Bronchus fibroblast of lung (primary cell): ENCODE measurements around a stretch of chr6.

- RAMPAGE, long total RNA: no peak
Measured at GRCh38 chr6:158772539-158773634, 46.3 kb downstream of the EZR start.

DNA sequence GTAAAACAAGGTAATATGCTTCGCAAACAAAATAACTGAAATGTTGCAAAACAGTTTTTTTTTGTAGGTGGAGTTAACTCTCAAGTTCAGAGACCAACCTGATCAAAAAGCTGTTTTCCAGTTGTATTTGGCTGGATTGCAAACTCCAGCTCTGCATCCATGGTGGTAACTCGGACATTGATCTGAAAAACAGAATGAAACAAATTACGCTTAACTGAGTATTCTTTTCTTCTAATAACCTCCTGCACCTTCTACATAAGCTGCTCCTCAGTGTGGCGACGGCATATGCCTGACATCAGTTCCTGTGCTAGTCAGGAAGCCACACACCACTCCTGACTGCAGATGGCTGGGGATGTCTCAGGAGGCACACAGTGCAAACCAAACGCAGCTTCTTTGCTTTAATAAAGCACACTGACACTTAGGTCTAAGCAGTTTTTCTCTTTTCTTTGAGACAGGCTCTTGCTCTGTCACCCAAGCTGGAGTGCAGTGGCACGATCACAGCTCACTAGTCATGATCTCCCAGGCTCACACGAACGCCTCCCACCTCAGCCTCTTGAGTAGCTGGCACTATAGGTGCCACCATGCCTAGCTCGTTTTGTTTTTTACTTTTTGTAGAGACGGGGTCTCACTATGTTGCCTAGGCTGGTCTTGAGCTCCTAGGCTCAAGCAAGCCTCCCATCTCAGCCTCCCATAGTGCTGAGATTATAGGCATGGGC is 29.8 kb downstream of the EZR start:
- RAMPAGE, long total RNA: no peak

DNA sequence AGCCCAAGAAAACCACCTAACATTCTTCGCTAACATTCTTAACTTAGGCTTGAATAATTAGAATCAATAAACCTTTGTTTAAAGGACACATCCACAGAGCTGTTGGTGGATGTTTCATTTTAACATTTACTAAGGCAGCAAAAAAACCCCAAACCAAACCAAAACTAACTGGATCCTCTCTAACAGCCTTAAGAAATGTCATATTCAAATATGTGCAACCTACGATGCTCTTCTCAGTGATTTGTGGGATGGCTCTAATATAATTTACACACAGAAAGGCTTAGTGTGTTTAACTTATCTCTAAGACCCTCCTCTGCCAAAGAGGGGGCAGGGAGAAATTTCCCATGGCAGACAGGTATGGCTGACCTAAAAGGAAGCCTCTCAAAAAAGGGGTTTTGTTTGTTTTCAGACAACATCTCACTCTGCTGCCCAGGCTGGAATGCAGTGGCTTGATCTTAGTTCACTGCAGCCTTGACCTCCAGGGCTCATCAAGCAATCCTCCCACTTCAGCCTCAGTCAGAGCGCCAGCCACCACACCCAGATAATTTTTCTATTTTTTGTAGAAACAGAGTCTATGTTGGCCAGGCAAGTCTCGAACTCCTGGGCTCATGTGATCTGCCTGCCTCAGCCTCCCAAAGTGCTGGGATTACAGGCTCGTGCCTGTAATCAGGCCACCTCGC is 3.9 kb downstream of the EZR start:
- RAMPAGE, long total RNA: no peak

DNA sequence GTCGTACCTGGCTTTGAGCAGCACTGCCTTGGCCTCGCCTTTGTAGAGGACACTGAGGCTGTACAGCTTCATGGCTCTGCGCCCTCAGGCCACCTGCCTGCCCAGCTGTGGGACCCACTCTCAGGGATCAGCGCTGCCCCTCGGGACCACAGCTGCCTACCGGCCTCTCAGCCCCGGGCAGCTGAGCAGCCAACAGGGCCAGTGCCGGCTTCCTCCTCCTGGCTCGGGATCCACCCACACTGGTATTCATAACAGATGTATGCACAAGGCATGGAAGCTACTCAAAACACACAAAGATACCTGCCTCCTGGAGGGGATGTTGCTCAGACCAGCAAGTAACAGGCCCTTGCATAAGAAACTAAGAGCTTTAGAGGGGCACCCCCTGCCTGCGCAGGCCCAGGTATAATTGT is 77.9 kb downstream of the RSPH3 start:
- RAMPAGE, long total RNA: no peak

GRCh38 chr6:158977291-158978087 is 22.5 kb downstream of the RSPH3 start:
- RAMPAGE, long total RNA: no peak

- RAMPAGE, long total RNA: no peak
Measured at GRCh38 chr6:159036420-159037215, 8.2 kb downstream of the TAGAP start.

DNA sequence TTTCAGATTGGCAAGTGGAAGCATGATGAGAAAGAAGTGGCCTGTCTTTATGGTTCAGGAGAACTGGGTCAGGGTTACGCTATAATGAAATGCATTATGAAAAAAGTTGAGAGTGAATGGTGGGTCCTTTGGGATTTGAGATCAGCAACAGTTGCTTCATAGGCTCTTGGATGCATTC is 1.8 kb downstream of the TAGAP start:
- RAMPAGE, long total RNA: no peak

- RAMPAGE, long total RNA: no peak
Measured at GRCh38 chr6:159655515-159655962, 37.5 kb downstream of the SOD2 start.

DNA sequence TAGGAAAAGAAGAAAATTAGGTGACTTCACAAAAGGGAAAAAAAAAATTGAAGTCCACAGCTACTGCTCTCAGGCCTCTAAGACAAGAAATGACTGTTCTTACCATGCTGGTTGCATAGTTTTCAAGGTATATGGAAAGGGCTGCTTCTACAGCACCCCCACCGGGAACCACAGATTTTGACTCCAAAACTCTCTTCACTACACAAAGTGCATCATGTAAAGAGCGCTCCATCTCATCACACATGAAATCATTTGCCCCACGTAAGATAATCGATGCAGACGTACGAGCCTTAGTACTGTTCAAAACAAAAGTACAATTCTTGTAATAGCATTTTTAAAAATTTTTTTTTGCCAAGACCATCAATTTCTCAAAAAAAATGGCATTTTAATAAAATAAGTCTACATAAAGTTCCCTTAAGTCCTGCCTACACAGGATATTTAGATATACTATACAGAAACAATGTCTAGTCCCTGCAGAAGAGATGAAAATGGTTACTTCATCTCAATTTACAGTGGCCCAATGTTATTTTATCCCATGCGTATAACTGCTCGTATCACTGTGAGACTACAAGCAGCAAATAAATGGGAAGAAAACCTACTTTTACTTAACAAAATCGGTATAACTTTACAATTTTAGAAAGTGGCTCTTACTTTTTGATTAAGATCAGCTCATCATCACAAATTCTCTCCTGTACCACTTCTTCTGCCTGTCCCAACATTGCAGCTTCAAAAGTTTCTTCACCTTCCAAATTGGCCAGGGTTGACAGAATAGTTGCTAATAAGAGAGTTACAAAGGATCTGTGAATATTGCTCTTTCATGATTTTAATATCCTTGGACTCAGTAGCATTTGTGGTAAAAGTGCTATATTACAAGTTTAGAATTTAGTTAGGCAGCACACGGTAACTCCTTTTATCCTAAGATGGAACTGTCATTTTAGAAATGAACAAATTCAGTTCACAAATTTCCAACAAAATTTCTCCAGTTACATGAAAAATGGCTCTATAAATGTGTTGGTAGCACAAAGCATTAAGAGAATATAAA is 9.3 kb downstream of the TCP1 start:
- RAMPAGE, long total RNA: no peak

DNA sequence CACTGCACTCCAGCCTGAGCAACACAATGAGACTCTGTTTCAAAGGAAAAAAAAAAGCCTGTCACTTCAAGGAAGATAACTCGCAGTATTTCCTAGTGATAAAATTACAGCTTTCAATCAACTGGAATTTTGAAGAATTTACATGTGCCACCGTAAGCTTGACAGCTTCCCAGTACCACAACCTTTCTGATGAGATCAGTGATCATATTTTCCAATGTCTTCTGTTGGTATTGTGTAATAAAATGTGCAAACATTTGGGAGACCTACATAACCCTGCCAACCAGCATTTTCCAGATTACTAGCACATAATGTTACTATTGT is 7.2 kb downstream of the PNLDC1 start:
- RAMPAGE, long total RNA: no peak

DNA sequence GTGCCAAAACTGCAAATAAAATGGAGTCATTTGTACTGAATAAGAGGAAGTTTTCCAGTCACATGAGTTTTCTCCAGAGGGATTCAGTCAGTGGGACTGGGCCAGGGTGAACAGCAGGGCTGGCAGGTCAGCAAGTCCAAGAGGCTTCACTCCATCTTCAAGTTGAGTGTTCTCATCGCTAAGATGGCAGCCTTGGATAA is 29.4 kb upstream of the IGF2R start:
- RAMPAGE, long total RNA: no peak

- RAMPAGE, long total RNA: no peak
Measured at GRCh38 chr6:159969918-159970293, 1.0 kb downstream of the IGF2R start.

- RAMPAGE, long total RNA: no peak
Measured at GRCh38 chr6:159978460-159979164, 9.7 kb downstream of the IGF2R start.

GRCh38 chr6:160041332-160041945 is 72.6 kb downstream of the IGF2R start:
- RAMPAGE, long total RNA: no peak

DNA sequence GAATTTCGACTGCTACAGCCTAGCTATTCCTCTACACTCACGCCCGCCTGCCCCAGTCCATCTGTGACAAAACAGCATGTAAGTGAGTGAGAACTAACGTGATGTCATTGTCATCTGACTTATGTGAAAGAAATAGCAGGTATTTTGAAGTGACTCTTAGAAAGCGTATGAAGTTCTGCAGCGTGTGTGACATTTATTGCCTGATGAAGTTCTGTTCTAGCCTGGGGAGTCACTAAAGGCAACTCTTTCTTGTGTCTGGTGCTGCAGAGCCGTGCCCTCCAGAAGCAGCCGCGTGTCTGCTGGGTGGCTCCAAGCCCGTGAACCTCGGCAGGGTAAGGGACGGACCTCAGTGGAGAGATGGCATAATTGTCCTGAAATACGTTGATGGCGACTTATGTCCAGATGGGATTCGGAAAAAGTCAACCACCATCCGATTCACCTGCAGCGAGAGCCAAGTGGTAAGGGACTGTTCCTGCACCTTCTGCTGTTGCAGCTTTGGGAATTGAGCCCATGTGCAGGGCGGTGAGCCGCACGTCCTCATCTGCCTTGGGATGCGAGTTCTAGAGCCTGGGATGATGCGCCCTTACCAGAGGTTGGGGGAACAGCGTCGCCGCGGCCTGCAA is 51.9 kb upstream of the SLC22A1 start:
- RAMPAGE, long total RNA: no peak

DNA sequence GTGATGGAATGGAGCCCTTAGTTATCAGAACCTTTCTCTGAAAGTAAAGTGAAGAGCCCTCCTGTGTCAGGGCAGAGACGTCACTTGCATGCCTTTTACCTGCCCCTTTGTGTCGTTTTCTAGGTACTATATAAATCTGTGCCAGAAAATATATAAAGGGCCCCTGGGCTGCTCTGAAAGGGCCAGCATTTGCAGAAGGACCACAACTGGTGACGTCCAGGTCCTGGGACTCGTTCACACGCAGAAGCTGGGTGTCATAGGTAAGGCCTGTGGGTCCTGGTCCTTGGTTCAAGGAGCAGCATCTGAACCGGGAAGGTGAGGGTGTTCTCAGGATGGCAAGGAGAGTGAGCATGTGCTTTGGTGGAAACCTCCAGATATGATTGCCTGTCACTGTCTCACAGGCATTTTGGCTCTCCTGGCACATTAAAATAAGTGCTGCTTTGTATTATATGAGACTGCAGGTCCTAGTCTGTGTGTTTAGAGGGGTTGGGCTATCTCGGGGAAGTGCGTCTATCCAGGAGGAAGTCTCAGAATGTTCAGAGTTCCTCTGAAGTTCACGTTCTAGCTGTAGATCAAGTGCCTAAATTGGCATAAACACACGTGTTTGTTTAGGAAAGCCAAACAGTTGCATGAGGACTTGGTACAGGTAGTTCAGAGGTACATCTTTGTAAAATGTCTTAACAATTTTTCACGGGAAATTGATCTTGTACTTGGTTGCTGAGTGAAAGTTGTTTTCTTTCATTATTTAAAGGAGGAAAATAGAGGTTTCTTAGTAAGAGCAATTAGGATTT is 36.5 kb upstream of the SLC22A1 start:
- RAMPAGE, long total RNA: no peak

DNA sequence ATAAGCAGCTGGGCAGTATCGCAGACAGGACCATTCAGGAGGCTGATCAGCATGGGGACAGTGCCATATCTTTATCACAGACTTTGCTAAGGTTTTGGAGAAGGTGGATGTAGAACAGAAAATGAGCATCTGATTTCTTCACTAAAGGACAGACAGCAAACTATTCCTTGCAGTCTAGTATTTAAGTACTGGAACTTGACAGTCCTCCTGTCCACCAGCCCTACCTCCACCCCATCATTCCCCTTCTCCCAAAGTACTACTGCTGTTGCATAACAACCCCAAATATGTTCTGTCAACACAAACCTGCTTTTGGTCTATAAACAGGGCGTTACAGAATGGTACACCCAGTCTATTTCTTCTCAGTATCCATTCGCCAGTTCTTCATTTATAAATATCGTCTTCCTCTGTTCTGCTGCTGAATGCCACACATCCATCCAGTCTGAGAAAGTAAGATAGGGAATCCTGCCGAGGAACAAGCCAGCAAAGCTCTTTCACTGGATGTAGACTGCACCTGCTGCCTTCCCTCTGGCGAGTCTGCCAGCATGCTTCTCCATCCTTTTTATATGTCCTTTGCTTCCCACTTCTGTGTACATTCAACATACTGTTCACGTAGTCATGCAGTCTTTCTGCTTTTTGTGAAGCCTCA is 27.6 kb upstream of the SLC22A1 start:
- RAMPAGE, long total RNA: no peak

DNA sequence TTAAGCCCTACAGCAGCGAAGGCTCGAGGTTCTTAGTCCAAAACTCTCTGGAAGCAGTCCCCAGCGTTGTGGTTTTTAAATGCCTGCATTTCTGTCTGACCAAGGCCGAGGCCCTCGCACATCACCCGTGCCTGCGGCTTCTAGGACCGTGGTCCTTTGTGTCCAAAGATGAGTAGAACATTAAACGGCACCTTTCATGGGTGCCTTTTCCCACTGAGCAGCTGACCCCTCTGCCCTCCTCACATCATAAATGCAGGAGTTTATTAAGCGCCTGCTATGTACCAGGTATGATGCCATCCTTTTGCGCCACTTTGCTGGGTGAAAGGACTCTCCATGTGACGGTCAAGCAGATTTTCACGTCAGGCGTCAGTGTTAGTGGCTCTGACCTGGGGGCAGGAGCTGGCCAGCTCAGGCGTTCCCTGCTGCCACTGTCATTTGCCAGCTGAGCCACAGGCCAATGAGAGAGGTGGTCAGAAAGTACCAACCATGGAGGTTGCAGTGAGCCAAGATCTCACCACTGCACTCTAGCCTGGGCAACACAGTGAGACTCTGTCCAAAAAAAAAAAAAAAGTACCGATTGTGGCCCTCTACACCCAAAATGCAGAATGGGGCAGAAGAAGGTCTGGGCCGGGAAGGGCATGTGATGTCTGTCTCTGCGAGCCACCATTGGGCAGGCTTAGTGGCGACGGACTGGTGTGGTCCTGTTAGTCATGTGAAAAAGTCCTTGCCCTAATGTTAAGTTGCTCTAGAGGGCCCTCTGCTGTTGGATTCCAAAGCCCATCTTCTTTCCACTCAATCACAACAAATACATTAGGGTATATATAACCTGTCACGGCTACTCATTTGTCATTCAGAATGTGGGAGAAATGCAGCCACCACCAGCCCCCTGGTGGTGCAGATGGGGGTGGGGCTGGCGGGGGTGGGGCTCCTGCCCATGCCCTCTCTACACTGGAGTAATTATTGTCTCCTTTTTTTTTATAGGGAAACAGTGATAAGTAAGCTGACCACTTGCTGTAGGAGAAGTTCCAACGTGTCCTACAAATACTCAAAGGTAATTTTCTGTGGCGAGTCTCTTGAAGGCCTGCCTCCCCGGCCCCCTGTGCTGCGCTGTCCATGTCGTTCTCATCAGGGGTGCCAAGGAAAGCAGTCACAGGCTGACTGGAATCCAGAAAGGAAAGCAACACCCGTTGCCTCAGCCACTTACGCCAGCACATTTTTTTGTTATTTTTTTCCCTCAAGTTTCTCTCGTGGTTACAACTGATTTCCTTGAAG is 18.4 kb upstream of the SLC22A1 start:
- RAMPAGE, long total RNA: no peak

GRCh38 chr6:160431430-160431890 is 83.3 kb downstream of the SLC22A3 start:
- RAMPAGE, long total RNA: no peak

GRCh38 chr6:160507200-160507913 is 156.7 kb downstream of the LPA start:
- RAMPAGE, long total RNA: no peak